Progenitor cell of endocrine pancreas (in vitro differentiated cells): ENCODE results near the gene OLA1.

DNA sequence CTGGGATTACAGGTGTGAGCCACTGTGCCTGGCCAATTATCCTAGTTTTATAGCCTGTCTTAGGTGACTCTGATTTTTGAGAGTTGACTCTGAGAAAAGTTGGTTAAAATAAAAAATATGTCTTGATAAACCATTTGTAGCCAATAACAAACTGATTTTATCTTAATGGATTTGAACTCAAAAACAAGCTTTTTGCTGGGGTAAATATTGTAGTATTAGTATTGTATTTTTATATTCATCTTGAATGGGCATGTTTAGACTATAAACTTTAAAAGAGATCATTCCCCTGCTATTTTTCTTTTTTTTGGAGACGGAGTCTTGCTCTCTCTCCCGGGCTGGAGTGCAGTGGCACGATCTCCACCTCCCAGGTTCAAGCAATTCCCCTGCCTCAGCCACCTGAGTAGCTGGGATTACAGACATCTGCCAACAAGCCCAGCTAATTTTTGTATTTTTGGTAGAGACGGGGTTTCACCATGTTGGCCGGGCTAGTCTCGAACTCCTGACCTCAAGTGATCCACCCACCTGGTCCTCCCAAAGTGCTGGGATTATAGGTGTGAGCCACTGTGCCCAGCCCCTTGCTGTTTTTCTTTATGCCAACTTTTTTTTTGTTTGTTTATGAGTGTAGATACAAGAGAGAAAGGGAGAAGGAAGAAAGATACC lies 13.8 kb downstream of the DYNC1I2 start:
- PRO-cap = no peak

- PRO-cap = no peak
Observed at GRCh38 chr2:172374328-172374614, 53.1 kb upstream of the ITGA6 start.

GRCh38 chr2:172430646-172431178 lies 3.3 kb downstream of the ITGA6 start:
- PRO-cap = no peak

DNA sequence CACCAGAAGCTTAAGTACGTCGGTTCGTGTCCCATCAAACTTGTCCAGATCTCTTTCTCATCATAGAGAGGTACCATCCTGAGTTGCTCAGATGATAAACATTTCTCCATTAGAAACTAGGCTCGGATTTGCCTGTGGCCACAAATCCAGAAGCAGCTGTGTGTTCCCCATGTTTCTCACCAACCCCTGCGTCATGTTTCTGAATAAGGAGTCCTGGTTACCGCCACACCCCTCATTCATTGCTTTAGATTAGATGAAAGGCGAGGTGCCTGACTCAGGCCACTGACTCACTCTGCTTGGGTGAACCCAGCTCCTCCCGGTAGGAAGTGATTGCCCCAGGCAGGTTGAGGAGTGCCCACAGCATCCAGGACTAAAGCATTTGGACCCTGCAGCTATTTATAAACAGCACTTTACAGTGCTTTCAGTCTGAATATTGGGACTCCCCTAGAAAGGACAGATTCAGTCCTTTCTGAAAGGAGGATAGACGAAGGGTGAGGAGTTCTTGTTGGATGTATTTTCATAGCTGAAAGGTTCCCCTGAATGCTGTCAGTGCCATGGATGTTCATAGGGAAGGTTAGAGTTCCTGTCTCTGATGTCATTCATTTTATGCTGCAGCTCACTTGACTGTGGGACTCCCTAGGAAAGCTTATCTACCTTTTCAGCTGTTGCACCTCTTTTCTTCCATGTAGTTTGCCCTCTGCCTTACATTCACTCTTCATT lies 14.7 kb downstream of the ITGA6 start:
- PRO-cap = no peak

DNA sequence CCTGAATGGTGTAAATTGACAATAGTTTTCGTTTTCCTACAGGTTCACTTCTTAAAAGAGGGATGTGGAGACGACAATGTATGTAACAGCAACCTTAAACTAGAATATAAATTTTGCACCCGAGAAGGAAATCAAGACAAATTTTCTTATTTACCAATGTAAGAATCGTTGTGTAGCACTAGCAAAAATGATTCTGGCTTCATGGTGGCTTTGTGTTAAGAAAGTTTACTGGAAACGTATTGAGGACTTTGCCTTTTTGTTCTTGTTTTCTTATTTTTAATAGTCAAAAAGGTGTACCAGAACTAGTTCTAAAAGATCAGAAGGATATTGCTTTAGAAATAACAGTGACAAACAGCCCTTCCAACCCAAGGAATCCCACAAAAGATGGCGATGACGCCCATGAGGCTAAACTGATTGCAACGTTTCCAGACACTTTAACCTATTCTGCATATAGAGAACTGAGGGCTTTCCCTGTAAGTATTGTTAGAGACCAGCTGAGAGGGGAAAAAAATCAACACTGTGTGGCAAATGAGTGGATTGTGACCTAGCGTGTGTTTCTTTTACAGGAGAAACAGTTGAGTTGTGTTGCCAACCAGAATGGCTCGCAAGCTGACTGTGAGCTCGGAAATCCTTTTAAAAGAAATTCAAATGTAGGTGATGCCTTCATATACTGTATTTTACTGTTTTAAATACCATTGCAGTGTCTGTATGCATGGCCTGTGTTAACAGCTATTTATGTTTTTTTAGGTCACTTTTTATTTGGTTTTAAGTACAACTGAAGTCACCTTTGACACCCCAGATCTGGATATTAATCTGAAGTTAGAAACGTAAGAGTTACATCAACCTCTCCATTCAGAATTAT lies 59.8 kb downstream of the ITGA6 start:
- PRO-cap = no peak

- PRO-cap = no peak
Observed at GRCh38 chr2:172490754-172491542, 63.6 kb downstream of the ITGA6 start.

DNA sequence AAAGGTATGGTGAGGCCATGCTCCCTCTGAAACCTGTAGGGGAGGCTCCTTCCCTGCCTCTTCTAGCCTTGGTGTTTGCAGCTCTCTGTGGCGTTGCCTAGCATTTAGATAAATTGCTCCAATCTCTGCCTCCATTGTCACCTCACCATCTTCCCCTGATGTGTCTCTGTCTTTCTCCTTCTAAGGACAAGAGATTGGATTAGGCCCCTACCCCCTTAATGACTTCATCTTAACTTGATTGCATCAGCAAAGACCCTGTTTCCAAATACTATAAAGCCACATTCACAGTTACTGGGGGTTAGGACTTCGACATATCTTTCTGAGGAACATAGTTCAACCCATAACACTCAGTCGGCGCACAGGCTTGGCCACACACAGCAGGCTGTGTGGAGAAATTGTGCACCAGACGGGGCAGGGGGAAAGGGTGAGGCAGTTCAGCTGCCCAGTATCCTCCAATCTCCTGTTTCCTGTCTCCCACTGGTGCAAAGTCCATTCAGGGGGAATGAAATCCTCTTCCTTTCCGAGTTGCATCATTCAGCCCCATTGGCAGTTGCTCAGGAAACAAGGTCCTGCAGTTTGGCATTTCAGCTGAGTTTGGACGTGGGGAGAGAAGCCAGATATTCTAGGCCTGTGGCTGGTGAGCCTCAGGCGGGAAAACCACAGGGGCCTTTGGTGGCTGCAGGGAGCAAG lies 9.5 kb upstream of the RAPGEF4 start:
- PRO-cap = unidirectional peak, plus-strand start at position 583 of the sequence

GRCh38 chr2:172859563-172860480 lies 124.2 kb downstream of the RAPGEF4 start:
- PRO-cap = no peak

- PRO-cap = no peak
Observed at GRCh38 chr2:172932944-172933381, 142.7 kb upstream of the MAP3K20 start.

DNA sequence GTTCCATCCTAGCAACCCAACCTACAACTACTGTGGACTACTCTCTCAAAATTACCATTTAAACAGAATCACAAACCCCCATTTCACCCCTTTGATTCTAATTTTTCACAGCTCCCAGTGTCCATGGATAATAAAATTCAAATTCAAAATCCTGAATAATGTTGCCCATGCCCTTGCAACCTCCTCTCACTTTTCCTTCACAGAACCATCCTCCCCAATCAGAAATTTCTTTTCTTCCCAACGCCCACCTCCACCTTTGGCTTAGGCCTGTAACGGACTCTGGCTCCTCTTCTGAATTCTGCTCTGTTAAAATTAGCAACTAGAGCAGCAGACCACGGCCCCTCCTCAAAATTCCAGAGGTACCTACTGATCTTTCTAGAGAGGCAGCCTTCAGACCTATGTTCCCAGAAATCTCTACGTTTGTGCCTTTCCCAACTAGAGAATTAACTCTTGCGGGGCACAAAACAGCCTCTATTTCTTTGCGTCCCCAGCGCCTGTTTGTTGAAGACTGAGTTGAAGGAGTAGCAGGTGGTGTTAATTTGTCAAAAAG lies 513 bp upstream of the MAP3K20 start:
- PRO-cap = bidirectional peak, plus-strand start at position 460 of the sequence, minus-strand start at position 224 of the sequence

- PRO-cap = no peak
Observed at GRCh38 chr2:173149601-173150062, 74.0 kb downstream of the MAP3K20 start.

DNA sequence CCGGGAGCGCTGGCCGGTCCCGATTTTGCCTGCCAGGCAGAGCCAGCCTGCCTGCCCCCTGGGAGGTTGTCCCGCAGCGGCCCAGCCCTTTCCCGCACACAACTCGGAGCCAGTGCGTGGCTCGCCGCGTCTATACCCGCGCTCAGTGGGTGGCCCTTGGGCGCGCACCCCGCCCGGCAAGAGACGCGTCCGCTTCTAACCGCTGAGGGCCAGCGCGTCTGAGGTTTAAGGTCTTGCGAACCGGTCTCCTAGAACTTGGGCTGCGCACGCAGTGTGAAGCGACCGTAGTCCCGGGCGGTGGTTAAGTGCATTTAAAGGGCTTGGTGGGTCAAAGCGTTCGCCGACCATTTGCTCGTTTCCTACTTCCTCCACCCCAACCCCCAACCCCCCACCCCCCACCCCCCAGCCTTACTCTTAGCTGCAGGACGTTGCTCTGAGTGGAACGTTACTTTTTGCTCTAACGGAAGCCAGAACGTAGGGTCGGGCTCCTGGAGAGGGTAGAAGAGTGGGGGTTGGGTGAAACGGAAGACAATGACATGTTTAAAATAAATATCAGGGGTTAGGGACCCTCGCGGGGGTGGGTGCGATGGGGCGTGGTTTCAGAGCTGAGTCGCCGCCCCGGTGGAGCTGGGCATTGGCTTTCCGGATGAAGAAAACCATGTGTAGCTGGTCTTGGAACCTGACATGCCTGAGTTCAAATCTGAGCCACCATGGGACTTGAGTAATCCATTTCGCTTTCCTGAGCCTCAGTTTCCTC lies 792 bp downstream of the CDCA7 start:
- PRO-cap = unidirectional peak, minus-strand start at position 197 of the sequence; unidirectional peak, minus-strand start at position 275 of the sequence

DNA sequence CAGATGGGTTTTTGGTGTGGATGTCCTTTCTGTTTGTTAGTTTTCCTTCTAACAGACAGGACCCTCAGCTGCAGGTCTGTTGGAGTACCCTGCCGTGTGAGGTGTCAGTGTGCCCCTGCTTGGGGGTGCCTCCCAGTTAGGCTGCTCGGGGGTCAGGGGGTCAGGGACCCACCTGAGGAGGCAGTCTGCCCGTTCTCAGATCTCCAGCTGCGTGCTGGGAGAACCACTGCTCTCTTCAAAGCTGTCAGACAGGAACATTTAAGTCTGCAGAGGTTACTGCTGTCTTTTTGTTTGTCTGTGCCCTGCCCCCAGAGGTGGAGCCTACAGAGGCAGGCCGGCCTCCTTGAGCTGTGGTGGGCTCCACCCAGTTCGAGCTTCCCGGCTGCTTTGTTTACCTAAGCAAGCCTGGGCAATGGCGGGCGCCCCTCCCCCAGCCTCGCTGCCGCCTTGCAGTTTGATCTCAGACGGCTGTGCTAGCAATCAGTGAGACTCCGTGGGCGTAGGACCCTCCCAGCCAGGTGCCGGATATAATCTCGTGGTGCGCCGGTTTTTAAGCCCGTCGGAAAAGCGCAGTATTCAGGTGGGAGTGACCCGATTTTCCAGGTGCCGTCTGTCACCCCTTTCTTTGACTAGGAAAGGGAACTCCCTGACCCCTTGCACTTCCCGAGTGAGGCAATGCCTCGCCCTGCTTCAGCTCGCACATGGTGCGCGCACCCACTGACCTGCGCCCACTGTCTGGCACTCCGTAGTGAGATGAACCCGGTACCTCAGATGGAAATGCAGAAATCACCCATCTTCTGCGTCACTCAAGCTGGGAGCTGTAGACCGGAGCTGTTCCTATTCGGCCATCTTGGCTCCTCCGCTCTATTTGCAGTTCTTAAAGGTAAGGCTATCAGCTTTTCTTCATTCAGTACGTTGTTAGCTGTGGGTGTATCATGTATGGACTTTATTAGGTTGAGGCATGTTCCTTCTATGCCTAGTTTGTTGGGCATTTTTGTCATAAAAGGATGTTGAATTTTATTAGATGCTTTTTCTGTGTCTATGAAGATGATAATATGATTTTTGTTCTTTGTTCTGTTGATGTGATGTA lies 178.1 kb downstream of the CDCA7 start:
- PRO-cap = unidirectional peak, minus-strand start at position 870 of the sequence

DNA sequence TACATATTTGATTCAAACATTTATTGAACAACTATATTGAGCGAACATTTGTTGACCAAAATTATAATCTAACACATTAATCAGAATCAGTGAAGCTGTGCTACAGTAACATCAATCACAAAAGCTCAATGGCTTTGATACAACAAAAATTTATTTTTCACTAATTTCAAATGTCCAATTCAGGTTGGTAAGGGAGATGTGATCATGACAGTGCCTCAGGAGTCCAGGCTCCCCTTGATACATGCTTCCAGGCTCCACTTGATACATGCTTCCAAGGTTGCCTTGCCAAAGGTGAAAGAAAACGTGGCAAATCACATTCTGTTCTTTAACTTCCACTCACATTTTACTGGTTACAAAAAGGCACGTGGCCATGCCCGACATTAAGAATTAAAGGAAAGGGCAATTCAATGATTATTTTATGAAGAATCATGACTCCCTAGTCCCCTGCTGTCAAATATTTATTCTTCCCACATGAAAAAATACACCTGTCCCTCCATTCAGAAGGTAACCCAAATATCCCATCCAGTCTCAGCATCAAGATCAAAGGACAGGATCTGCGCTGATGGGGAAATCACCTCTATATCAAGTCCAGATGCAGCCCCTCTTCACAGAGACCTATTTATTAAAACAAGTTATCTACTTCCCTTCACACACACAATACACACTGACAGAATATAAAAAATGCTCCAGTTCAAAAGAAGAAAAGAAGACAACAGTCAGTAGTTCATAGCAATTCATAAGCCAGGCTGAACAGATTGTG lies 36.1 kb downstream of the SP3 start:
- PRO-cap = no peak

DNA sequence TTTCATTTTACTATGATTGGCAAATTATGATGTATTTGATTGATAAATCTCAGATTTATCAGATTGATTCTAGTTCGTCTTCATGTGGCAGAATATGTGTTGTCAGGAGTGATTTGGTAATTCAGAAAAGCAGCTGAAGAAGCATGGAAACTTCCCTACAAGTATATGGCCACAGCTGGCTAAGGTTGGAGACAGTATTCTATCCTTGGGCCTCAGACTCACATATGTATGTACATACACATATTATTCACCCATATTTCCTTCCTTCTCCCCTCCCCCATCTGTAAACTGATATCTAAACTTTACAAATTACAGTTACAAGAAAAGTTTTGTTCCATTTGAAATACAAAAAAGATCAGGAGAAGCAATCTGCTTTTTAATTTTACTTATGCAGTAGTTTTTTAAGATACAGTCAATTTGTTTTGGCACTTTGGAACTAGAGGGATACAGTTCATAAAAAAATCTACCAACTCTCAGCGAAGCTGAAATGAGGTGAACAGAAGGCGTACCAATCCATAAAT lies 3.1 kb downstream of the SP3 start:
- PRO-cap = no peak

DNA sequence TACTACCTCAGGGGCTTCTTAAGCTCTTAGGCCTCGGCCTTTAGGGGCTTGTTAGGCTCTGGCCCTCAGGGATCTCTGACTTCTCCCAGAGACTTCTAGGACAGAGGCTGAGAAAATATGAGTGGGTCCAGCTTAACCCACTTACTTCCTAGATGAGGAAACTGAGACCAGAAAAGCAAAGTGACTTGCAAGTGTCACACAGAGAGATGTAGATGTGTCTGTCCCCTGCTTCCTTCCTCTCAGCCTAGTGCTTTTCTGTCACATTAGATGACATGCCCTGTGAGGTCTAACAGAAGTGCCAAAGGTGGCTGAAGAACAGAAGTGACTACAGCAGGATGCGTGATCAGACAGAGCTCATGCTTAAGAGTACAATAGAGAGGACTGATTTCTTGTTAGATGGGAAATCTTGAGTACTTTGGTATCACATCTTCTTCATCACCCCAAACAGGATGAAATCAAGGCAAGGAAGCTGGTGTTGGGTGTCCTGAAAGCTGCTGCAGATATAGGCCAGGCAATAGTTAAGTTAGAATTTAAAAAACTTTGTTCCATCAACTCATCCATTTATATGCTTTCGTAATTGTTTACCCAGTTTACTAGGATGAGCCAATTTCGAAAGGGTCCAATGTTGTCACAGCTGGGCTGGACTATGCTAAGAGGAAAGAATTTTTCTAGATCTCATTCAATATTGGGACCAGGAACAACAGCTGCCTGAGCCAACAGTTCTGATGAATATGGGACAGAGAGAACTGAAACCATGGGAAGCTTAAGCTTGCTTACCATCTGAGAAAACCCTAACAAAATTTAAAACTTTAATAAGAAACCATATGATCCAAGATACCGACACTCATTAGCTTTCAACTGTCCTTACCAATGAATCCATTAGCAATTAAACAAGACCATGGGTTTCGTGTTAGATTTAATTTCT lies 21.5 kb upstream of the SP3 start:
- PRO-cap = no peak

DNA sequence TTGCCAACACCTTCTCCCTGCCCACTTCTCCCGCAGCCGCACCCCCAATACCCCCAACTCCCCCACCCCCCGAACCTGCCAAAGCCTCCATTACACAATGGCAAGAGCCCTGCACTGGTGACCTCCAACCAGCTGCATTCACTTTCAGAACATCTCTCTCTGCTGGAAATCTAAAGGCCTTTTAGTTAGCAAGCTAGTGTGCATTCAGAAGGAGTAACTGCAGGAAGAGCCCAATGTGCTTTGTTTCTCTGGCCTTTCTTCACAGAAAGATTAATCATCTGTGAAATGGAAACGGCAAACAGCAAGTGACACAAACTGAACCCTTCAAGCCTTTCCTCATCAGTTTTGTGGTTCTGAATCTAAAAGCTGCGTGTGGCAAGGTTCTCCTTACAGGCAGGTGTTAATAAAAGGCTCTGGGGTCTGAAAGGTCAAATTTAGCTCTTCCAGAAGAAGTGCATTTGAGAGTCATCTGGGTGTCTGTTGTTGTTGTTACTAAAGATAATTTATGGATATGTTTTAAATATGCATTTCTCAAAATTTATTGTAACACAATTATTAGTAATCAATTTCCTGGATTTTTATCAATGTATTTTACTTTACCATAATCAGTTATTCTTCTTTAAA lies 124.0 kb downstream of the OLA1 start:
- PRO-cap = no peak

DNA sequence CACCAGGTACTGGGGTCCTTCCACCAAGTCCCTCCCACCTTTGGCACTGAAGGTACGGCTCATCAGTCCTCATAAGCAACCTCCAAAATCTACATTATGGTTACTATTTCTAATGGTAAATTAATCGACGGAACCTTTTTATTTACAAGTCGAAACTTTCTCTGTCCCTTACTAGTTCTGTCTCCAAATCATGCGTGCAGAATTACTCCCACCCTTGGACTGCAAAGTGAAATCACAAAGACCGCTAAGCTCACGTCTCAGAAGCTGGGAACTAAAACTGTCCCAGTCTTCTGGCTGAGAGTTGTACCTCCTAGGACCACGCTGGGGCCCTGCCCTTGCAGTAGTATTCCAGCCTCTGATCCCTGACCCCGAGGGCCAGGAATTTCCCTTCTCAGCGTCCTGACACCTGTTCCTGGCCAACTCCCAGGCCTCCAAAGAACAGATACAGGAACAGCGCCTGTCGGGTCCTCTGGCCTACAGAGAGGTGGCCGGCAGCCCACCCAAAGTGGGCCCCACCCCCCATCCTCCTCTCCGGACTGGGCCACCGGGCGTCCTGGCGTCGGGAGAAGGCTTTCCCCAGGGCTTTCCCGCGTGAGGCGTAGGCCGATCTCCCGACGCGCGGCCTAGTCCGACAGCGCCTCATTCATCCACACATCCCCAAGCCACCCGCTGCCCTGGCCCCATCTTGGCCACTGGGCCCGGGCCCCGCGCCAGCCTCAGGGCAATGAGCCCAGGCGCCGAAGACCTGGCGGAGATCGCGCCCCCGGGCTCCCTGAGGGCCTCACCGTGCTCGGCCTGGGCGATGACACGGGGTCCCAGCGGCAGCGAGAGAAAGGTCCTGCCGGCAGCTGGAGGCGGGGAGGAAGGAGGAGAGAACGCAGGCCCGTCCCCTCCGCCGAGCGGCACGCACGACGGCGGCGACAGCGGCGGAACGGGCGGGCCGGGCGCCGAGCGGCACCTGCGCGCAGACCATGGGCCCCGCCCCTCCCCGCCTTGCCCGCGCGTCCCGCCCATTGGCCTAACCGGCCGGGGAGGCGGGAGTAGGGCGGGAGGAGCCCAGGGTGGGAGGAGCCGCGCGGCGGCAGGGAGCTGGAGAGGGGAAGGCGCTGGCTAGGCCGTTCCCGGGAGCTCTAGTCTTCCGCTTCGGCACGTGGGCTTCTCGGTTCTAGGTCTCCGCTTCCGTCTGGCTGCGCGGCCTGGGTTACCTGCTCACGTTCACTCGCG lies at the start of gene OLA1:
Gene OLA1, minus strand, starts transcription at position 866 of the 1,224 bp plus-strand sequence.
- PRO-cap = bidirectional peak, plus-strand start at position 371 of the sequence, minus-strand start at position 344 of the sequence; bidirectional peak, plus-strand start at position 1,119 of the sequence, minus-strand start at position 807 of the sequence

DNA sequence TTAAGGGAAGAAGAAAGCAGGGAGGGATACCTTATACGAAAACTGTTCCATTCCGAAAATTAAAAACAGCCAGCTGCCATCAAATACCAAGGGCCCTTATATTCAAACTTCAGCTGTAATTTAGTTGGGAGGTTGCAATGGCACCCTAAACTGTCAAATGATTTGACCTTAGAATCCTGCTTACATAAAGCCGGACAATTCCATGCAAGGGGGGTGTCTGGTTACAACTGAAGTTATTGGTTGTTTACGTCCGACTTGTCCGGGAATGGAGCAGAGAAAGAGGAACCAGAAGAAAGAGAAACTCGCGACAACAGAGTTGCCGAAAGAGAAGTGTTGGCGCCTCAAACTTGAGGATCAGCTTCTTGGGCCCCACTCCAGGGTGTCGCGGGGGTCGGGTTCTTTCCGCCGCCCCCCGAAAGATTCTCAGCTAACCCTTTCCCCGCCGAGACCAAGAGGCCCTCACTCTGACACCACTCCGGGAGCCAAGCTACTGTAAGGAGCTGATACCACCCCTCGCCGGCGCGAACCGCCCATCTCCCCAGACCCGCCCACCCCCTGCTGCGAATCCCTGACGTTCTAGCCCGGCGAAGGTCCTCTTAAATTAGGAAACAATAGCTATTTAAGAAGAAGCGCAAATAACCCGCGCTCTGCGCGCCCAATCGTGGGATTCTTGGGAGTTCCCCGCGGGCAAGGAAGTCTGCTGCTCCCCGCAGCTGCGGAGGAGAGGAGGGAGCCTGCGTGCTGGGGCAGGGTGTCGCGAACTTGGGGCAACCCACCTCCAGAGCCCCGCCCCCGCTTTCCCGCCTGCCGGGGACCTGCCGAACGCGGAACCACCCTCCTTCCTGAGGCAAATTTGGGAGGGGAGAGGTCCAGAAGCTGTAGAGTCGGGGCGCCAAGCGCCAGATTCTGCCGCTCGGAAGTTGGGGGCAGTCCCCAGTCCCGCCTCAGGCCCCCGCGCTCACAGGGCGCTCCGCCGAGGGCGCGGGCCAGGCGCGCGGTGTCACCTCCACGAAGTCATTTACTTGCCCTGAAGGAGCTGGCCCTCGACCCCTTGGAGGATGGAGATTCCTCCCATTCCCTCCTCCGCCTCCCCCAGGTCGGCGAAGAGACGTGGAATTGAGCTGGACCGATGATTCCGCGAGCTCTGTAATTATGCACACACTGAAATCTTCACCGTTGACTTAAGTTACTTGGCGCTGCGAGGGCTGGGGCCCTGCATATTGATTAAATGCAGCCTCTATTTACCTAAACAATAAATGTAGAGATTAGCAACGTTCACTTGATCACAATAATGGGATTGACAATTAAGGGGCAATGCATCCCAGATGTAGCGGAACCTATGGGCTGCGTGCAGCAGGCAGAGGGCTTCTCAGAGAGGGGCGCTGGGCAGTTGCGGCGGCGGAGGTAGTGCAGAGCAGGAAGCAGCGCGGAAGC lies 8.5 kb upstream of the SP9 start:
- PRO-cap = unidirectional peak, minus-strand start at position 1,156 of the sequence

GRCh38 chr2:174567681-174568427 lies 29.8 kb downstream of the WIPF1 start:
- PRO-cap = no peak